PFSK-1 (cell line): Measurements from ENCODE around the gene NR1I3.

DNA sequence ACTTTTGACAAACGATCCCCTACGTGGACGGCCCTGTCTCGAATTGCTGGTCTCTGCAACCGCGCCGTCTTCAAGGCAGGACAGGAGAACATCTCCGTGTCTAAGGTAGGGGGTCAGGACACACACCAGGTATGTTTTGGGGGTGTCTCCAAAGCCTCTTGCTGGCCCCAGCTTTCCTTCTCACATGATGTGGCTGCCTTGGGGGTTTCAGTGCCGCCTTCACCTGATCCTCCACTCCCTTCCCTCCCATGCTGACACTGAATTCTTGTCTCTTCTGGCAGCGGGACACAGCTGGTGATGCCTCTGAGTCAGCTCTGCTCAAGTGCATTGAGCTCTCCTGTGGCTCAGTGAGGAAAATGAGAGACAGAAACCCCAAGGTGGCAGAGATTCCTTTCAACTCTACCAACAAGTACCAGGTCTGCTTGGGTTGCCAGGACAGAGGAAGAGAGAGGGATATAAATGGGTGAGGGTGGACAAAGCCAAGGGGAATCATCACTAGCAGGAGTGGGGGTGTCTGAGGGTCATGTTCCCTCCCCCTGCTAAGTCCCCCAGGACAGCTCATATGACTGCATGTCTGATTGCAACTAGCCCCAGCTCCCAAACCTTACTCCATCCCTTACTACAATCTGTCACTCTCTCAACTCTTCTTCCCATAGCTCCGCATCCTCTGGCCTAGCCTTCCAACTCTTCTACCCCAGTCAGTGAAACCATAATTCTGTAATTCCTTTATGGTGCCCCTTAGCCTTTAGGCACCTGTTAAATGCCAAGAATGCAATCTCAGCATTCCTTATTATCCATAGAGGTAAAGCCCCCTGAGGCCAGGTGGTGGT lies 13.6 kb downstream of the ATP1A2 start:
- RRBS: no CpG with 5 or more reads among the region's 11 CpGs

GRCh38 chr1:160134001-160134580 lies 17.3 kb upstream of the ATP1A4 start:
- RRBS: 76% methylated on average over 1 of the region's 7 CpGs

GRCh38 chr1:160142612-160143115 lies 8.7 kb upstream of the ATP1A4 start:
- RRBS: no CpG with 5 or more reads among the region's 6 CpGs

DNA sequence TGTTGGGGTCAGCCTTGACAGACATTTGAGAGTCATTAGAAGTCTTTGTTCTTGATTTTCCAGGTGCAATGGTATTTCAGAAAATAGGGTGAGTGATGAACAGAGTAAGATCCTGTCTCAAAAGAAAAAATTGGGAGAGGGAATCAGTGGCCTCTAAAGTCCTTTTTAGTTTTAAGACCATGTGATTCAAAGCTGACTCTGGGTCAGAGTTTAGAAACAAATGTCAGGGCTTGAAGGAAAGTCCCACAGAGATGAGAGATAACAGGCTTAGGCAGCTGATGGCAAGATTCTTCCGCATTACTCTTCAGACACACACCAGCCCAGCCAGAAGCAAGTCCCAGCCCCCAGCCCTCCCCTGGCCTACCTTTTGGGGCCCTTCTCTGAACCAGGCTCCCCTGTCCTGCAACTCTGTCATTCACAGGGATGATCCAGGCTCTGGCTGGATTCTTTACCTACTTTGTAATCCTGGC lies 13.2 kb upstream of the CASQ1 start:
- RRBS: no CpG with 5 or more reads among the region's 1 CpG

GRCh38 chr1:160191689-160192159 lies 1.3 kb downstream of the CASQ1 start:
- RRBS: no CpG with 5 or more reads among the region's 3 CpGs

DNA sequence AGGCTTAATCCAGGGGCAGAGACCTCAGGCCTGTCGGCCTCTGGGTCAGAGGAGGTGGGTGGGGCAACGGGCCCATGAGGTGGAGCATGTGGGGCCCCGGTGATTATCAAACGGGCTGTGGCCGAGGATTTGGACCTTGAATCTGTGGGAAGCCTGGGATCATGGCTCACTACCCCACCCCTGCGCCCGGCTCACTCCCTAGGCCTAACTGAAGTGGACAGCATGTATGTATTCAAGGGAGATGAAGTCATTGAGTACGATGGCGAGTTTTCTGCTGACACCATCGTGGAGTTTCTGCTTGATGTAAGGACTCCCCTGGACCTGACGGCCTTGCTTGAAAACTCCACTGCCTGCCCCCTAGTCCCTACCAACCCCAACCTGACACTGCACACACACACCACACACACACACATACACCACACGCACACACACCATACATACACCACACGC lies 3.2 kb downstream of the CASQ1 start:
- RRBS: 69% methylated on average over 5 of the region's 13 CpGs

- RRBS: no CpG with 5 or more reads among the region's 11 CpGs
Observed at GRCh38 chr1:160217267-160217946, 12.2 kb downstream of the PEA15 start.

DNA sequence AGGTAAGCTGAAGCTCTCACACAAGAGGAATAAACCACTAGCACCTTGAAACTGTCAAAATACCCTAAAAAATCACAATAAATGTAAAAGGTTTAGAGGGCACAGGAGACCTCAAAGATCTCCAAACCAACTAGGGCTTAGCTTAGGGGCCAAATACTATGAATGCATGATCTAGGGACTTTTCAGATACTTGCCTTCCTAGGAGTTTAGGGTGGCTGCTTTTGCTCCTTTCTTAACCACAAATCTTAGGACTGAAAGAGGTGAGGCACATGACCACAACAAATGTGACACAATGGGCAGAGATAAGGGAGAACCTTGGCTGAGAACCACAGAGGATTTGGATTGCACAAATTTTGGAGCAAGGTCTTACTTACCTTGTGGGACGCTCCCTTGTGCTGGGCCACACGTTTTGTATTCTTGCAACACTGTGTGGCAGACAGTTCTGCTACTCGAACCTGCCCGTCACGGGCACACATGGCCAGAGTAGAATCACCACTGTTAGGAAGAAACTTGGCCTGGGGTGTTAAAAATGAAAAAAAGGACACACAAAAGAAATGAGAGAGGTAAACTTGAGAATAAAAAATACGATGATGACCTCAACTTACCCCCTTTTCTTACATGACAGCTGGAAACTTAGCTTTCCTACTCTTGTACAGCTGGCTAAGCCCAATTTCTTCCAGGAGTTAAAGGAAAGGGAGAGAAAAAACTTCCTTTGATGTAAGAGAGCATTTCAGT lies 23.9 kb downstream of the DCAF8 start:
- RRBS: no CpG with 5 or more reads among the region's 6 CpGs

GRCh38 chr1:160519723-160520443 lies 3.2 kb downstream of the SLAMF6 start:
- RRBS: no CpG with 5 or more reads among the region's 4 CpGs

GRCh38 chr1:160567768-160568703 lies 11.3 kb downstream of the CD84 start:
- RRBS: no CpG with 5 or more reads among the region's 10 CpGs

DNA sequence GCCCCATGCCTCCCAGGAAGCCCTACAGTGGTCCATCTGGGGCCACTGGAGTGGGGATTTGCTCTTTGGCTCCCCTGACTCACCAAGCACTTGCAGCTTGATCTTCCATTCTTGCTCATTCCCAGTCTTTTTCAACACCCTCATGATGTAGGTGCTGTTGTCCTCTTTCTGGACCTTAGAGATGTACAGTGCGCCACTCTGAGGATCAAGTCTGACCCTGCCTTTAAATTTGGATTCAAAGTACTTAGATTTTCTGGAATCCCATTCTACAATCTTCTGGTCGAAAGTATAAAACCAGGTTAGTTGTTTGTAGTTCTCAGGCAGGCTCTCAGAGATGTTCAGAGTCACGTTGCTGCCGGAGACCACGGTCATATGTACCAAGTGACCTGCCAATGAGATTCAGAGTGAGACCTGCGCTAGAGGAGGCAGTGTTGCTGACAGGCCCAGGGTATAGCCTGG lies 26.8 kb downstream of the CD48 start:
- RRBS: no CpG with 5 or more reads among the region's 6 CpGs

DNA sequence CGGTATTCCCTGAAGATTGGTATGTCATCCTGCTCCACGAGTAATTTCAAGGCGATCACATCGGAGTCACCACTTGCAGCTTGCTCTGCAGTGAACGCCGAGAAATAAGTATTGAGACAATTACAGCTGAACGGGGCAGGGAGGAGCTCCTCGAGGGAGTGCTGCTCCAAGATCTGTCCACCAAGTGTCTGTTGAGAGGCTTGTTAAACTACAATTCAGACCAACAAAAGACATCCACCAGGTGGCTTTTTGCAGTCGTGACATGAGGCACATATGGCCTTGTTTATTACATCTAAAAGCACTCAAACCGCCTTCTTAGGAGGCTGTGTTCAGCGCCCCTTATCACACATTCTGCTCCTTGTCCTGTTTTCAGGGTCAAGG lies 12.9 kb upstream of the CD48 start:
- RRBS: no CpG with 5 or more reads among the region's 11 CpGs

GRCh38 chr1:160752815-160753276 lies 13.8 kb downstream of the SLAMF7 start:
- RRBS: no CpG with 5 or more reads among the region's 5 CpGs

DNA sequence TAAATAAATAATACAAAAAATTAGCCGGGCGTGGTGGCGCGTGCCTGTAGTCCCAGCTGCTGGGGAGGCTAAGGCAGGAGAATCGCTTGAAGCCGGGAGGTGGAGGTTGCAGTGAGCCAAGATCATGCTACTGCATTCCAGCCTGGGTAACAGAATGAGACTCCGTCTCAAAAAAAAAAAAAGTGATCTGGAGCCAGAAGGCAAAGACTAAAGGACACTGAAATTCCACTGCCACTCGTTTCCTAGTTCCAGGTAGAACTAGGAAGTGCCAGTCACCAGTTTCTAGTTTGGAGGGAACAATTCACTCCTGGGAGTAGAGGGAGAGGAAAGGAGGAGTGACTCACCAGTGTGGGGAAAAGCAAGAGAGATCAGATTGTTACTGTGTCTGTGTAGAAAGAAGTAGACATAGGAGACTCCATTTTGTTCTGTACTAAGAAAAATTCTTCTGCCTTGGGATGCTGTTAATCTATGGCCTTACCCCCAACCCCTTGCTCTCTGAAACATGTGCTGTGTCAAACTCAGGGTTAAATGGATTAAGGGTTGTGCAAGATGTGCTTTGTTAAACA lies 4.4 kb downstream of the F11R start:
- RRBS: 100% methylated on average over 1 of the region's 8 CpGs

DNA sequence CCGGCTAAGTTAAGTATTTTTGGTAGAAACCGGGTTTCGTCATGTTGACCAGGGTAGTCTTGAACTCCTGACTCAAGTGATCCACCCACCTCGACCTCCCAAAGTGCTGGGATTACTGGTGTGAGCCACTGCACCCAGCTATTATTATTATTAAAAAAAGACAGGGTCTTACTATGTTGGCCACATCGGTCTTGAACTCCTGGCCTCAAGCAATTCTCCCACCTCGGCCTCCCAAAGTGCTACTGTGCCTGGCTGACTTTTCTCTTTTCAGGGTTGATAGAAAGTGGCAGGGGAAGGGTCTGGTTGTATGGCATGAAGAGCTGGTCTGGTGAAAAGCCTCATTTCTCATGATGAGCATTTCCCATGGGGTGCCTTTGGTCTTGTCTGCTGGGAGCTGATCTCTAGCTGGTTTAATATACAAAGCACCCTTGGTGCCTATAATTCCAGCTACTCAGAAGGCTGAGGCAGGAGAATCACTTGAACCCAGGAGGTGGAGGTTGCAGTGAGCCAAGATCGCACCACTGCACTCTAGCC lies 724 bp downstream of the FCER1G start:
- RRBS: no CpG with 5 or more reads among the region's 7 CpGs

DNA sequence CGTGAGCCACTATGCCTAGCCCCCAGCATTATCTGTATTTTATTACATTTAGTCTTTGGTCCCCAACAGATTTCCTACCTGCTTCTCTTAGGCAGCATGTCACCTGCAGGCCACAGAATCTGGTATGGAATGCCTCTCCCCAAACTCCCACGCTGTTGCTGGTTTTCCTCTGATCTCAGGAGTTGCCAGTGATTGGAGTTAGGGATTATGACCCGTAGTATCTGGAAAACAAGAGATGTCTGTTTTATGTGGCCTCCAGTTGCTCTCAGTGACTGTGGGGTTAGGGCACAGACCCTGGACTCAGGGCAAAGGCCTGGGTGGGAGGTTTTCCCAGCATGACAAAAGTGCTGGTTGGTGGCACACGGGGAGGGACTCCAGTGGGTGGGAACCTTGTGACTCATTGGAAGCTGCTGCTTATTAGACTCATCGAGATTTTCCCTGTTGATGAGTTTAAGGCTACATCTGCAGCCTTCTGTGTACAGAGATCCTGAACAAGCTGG lies at the start of gene NR1I3:
TSS of gene NR1I3 (minus strand) at position 241 of the 500 bp plus-strand sequence.
- RRBS: no CpG with 5 or more reads among the region's 5 CpGs

DNA sequence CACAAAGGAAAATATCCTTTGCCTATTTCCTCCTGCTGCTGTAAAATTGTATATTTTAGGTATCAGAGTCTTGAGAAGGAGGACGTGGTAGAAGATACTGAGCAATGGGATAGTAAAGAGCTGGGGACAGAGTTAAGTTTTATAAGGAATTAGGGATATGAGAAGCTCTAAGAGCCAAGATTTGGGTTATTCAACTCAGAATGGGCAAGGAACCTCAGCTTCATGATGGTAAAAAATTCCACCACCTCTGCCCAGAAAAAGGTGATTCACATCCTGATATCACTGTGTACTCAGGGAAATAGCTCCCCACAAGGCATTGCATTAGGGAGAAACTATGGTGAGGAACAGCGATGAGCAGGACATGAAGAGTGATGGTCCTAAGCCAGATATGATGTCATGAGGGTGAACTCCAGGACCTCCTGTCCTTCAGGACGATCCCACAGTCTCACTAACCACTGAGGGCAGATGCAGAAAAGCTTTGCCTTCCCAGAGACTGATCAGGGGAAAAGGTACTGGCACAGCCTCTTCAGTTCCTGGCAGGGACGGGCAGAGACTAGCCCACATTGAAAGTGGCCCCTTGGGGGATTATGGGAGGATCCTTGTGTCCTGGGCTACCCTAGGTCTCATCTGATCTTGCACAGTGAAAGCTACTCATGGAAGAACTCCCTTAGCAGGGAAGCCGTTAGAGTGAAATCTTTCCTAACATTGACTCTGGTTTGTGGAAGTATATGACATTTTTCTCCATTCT lies 14.9 kb upstream of the CFAP126 start:
- RRBS: no CpG with 5 or more reads among the region's 5 CpGs

GRCh38 chr1:161390077-161391066 lies 22.7 kb upstream of the CFAP126 start:
- RRBS: no CpG with 5 or more reads among the region's 57 CpGs